Metastatic Breast Carcinoma in the Brain (tissue), 10 donors: ENCODE measurements around a stretch of chr11.

GRCh38 chr11:10326274-10326805 lies 21.5 kb downstream of the ADM start:
- PRO-cap, 10 experiments = peak in 2 of 10 experiments; most common plus-strand start chr11:10326640 (in 1); most common minus-strand start chr11:10326564 (in 2)

DNA sequence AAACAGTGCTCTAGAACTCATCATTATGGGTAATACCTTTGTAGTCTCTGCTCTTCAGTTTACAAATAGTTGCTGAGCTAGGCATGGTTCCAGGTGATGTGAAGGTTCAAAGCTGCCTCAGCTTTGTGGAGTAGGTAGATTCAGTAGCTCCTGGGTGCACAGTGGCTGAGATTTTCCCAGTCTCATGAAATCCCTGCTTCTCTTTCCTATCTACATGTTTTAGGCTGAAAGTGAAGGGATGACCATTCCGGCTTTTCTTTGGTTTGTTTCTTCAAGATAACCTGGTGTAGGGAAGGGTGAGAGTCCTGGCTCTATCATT lies 21.9 kb downstream of the ADM start:
- PRO-cap, 10 experiments = no peak in any of the 10 experiments

GRCh38 chr11:10351463-10352181 lies 46.7 kb downstream of the ADM start:
- PRO-cap, 10 experiments = peak in 4 of 10 experiments; most common plus-strand start chr11:10352021 (in 2); most common minus-strand start chr11:10351789 (in 1)

GRCh38 chr11:10444917-10445335 lies 10.1 kb upstream of the AMPD3 start:
- PRO-cap, 10 experiments = no peak in any of the 10 experiments

- PRO-cap, 10 experiments = peak in 8 of 10 experiments; most common plus-strand start chr11:10450908 (in 1); most common minus-strand start chr11:10451206 (in 4)
Measured at GRCh38 chr11:10450722-10451491, 4.2 kb upstream of the AMPD3 start.

GRCh38 chr11:10558813-10559518 lies 9.5 kb downstream of the LYVE1 start:
- PRO-cap, 10 experiments = no peak in any of the 10 experiments

DNA sequence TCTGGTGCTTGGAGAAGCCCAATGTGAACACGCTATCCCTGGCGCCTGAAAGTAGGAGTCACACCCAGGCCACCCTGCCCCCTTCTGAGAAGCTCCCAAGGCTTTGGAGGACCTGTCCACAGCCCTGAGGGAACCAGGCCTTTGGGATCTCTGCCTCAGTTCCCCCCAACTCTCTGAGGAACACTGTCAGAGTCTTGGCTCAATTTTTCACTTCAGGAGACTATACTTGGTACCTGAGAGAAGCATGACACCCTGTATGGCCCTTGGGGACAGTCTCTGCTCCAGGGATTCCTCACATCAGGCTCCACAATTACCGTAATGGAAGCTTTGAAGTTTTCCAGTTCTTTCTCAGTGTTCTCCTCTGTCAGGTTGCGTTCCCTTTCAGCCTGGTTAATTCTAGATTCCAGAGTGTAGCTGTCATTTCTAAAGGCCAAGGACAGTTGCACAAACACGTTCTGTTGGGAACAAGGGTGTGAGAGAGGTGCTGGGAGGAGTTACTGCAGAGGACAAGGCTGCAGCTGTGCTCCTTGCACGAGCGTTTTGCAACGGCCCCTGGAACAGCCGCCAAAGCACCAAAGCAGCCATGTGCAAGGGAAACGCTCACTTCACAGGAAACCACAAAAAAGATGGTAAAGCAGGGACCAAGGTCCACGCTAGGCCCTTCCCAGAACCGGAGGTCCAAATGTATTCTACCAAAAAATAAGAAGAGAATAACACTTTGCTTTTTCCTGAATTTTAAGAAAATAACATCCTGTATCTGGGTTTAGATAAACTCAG lies 35.8 kb upstream of the LYVE1 start:
- PRO-cap, 10 experiments = no peak in any of the 10 experiments

DNA sequence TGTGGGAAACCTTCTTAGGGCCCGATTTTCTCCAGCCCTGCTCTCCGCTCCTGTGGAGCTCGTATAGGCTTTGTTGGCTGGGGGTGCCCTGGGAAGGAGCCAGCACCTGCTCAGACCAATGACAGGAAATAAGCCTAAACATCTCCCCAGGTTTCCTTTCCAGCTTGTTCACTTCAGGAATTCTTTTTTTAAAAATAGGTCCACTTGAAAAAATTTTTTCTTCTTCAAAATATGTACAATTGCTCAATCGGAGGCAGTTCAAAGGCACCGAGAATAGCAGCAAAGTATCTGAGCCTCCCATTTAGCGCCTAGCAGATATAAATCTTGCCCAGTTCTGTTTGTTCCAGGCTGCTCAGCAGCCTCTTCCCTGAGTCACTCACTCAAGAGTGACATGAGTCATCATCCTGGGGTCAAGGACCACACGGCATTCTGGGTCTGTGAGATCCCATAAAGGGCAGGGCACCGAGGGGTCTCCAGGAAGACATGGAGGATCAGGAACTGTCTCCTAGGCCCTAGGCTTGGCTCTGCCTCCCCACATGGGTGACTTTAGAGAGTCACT lies 34.0 kb downstream of the IRAG1 start:
- PRO-cap, 10 experiments = peak in 1 of 10 experiments; most common plus-strand start position 476 of the sequence (in 1)

GRCh38 chr11:10751480-10751891 lies 440 bp downstream of the CTR9 start:
- PRO-cap, 10 experiments = no peak in any of the 10 experiments

- PRO-cap, 10 experiments = no peak in any of the 10 experiments
Measured at GRCh38 chr11:10773928-10774282, 22.9 kb downstream of the CTR9 start.

- PRO-cap, 10 experiments = no peak in any of the 10 experiments
Measured at GRCh38 chr11:10802698-10803687, 5.7 kb downstream of the EIF4G2 start.

- PRO-cap, 10 experiments = peak in 10 of 10 experiments; most common plus-strand start chr11:10807880 (in 10); most common minus-strand start chr11:10807786 (in 1)
Measured at GRCh38 chr11:10807374-10808335, 1.1 kb downstream of the EIF4G2 start.

- PRO-cap, 10 experiments = no peak in any of the 10 experiments
Measured at GRCh38 chr11:10927461-10927915, 69.6 kb upstream of the ZBED5 start.

DNA sequence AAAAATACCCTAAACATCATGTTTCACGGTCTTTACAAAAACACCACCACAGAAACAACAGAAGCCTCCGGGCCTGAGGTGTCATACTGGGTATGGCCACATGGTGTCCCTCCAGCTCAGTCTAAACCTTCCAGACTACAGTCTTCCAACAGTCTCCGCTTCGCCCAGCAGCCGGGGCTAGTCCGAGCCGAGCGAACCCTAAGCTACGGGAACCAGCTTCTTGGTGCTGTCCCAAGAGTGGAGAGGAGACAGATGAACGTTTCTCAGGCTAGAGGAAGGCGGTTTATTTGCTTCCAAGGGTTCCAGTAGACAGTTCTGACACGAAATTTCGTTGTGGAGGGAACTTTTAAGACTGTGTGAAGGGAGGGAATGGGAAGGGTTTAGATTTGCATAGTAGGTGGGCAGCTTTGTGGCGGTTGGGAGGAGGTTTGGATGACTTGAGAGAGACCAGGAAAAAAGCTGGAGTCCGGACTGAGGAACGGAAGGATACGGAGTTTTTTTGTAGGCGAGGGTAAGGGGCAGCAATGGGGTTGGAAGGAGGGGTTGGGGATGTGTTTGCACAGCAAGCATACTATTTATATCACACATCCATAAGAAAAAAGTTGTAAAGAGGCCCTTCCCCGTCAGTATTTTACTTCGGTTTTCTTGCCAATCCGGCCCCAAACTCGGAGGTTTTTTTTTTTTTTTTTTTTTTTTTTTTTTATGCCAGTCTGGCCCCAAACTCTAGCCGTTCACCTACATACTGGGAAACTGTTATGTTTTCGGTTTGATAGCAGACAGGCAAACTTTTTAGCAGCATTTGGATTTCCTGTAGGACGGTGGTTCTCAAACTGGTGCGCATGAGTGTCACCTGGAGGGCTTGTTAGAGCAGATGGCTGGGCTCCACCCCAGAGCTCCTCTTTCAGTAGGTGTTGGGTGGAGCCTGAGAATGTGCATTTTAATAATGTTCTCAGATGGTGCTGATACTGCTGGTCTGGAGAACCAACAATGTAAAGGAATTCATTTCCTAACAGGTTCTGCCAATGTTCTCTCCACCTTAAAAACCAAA lies 76.3 kb upstream of the ZBED5 start:
- PRO-cap, 10 experiments = peak in 3 of 10 experiments; most common plus-strand start position 229 of the sequence (in 1); most common minus-strand start position 371 of the sequence (in 1)

GRCh38 chr11:11155557-11156431 lies 197.3 kb downstream of the CSNK2A3 start:
- PRO-cap, 10 experiments = no peak in any of the 10 experiments

- PRO-cap, 10 experiments = no peak in any of the 10 experiments
Measured at GRCh38 chr11:11354787-11355809, 2.0 kb upstream of the CSNK2A3 start.

GRCh38 chr11:11413872-11414885 lies 61.1 kb upstream of the CSNK2A3 start:
- PRO-cap, 10 experiments = no peak in any of the 10 experiments

GRCh38 chr11:11555271-11556112 lies 66.3 kb downstream of the GALNT18 start:
- PRO-cap, 10 experiments = no peak in any of the 10 experiments

GRCh38 chr11:11582025-11582824 lies 39.6 kb downstream of the GALNT18 start:
- PRO-cap, 10 experiments = no peak in any of the 10 experiments

DNA sequence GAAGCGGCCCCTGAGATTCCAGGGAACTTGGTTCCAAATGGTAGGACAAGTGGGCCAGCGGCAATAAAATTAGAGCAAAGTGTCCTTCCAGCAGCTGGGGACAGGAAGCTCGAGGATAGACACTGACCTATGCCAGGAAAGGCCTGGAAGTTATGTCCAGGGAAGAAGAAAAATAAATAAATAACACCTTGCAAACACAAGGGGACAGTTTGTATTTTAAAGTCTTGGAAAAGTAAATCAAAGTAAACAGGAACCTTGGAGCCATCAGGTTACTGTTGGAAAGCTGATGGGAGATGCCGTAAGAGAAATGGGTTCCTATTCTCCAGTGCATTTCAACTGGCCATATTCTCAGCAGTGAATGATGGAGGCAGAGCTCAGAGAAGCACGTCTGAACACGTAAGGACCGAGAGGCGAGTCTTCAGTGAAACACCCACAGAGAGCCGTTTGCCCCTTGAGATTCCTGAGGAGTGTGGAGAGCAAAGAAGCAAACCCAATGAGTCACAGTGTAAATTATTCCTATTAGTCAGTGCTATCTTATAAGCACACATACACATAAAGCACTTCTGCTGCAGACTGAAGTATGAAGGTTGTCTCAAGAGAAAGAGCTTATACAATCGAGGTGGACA lies 37.6 kb downstream of the GALNT18 start:
- PRO-cap, 10 experiments = no peak in any of the 10 experiments